Measurements from ENCODE around the gene YY1.

DNA sequence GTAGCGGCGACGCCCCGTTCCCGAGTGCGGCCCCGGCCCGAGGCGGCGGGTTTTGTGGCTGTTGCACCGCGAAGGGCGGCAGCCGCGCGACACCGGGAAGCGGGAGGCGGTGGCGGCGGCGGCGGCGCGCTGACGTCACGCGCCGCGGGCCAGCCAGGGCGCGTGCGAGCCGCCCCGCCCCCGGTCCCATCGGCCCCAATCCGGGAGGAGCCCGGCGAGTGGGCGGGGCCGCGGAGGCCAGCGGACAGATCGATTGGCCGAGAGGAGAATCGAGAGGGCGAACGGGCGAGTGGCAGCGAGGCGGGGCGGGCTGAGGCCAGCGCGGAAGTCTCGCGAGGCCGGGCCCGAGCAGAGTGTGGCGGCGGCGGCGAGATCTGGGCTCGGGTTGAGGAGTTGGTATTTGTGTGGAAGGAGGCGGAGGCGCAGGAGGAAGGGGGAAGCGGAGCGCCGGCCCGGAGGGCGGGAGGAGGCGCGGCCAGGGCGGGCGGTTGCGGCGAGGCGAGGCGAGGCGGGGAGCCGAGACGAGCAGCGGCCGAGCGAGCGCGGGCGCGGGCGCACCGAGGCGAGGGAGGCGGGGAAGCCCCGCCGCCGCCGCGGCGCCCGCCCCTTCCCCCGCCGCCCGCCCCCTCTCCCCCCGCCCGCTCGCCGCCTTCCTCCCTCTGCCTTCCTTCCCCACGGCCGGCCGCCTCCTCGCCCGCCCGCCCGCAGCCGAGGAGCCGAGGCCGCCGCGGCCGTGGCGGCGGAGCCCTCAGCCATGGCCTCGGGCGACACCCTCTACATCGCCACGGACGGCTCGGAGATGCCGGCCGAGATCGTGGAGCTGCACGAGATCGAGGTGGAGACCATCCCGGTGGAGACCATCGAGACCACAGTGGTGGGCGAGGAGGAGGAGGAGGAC lies at the start of gene YY1:
Gene YY1, plus strand, starts transcription at position 654 of the 898 bp plus-strand sequence.
- RRBS: under 1% methylated on average over 23 of the region's 136 CpGs

DNA sequence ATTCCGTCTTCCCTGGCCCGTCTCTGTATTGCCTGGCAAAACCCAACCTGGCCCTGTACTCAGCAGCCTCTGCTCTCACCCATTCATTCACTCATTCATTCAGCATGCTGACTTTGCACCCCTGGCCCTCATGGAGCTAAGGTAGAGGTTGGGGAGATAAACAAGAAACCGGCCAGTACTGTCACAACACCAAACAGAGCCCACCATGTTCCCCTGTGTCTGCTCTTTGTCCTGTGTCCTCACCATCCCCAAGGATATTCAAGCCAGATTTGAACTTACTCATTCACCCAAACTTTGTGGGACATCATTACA lies 20.2 kb downstream of the SLC25A29 start:
- RRBS: no CpG with 5 or more reads among the region's 3 CpGs

DNA sequence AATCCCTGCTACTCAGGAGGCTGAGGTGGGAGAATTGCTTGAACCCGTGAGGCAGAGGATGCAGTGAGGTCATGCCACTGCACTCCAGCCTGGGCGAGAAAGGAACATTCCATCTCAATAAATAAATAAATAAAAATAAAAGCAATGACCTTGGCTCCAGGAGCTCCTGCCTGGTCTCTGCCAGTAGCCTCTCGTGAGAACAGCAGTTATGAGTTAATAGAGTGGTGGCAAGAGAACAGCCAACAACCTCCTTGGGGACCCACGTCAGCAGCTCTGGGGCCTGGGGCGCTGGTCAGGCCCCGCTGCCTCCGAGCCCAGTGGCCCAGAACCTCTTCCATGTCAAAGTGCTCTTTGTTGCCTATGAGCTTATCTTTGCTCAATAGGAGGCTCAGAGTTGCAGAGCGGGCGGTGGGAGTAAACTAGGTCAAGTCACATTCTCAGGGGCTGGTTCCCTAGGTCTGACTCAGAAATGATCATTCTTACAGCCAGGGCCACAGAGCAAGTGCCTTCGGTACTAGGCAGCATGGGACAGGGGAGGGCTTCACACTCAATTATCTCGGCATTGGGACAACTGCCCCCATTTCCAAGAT lies 12.2 kb downstream of the SLC25A29 start:
- RRBS: no CpG with 5 or more reads among the region's 11 CpGs

DNA sequence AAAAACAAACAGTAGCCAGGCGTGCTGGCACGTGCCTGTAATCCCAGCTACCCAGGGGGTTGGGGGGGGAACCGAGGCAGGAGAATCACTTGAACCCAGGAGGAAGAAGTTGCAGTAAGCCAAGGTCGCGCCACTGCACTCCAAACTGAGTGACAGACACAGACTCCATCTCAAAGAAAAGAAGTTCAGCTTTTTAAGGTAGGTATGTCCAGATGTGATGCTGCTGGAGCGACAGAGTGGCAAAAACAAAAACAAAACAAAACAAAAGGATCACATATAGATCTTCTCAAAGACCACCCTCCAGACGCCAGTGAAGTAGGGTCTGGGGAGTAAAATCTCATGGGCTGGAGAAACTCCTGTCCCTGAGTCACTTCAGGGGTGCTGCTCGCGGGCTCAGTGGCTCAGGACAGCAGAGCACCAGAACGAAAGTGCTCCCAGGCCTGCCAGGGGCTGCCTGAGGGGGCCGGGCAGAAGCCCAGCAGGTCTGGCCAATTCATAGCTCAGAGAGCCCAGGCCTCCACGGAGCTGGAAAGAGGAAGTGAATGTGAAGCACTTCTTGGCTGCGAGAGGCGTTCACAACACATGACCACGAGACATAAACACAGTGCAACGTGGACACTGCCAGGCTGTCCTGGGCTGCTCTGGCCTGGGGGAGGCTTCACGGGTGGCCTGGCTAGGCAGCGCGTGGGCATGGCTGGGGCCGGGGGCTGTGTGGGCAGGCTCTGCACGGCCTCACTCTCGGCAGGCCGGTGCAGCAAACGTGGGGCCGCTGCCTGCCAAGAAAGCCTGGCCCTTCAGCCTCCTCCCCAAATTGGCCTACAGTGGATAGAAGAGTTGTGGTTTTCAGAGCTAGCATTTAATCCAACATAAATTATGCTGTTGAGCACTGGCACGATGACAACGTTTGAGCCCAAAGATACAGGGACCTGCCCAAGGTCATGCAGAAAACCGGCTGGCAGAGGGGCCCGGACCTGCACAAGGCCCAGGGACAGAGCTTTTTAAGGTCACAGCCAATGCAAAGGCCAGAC lies 9.0 kb downstream of the SLC25A29 start:
- RRBS: 23% methylated on average over 4 of the region's 29 CpGs

GRCh38 chr14:100341078-100341893 lies 18.1 kb downstream of the SLC25A47 start:
- RRBS: no CpG with 5 or more reads among the region's 11 CpGs

DNA sequence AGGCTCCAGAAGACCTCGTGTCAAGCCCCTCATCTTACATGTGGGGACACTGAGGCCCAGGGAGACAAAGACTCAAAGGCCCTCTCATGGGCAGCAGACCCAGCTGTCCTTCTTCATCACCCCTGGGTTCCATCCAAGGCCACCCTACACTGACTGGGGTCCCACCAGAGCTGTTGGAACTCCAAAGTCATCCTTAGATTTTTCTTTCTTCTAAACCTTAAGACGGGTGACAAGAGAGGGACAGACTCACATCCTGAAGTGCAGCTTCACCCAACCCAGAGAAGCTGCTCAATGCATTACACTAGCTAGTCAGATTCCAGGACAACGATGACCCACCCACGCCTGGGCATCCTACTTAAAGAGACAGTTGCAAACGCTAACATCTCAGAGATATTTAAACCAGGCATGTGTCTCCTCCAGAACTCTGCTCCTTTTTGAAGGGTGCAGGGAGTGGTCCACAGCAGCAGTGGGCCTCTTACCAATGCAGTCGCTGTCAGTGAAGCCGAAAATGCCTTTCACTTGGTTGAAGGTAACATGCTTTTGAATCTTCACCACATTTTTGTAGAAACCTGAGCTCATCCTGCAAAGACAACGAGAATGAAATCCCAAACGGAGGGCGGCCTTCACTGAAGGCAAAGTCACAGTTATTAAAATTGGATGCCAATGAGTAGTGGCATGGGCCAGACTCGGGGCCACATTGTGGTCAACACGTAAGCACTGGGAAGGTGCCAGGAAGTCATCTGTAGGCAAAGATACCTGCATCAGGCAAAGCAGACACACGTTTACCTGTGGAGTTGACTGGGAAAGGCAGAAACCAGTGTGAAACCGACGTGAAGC lies 23.3 kb downstream of the SLC25A47 start:
- RRBS: no CpG with 5 or more reads among the region's 15 CpGs

GRCh38 chr14:100376830-100377428 lies 644 bp downstream of the WDR25 start:
- RRBS: no CpG with 5 or more reads among the region's 13 CpGs

- RRBS: no CpG with 5 or more reads among the region's 11 CpGs
These were observed 100.1 kb downstream of the WDR25 start for GRCh38 chr14:100476389-100476805.

DNA sequence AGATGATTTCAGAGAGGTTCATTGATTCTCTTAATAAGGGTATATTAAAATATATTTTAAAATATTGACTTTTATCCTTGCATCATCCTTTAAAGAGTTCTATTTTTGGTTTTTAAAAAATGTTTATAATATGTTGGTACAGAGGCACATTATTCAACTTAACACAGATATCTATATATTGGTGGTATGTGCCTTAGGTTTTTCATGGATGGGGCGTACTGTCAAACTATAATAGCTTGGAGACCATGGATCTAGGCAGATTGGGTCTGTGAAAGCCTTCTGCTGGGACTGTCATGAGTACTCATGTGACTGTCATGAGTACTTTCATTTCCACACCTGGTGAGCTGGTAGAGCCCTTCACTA lies 104.9 kb downstream of the BEGAIN start:
- RRBS: no CpG with 5 or more reads among the region's 1 CpG

DNA sequence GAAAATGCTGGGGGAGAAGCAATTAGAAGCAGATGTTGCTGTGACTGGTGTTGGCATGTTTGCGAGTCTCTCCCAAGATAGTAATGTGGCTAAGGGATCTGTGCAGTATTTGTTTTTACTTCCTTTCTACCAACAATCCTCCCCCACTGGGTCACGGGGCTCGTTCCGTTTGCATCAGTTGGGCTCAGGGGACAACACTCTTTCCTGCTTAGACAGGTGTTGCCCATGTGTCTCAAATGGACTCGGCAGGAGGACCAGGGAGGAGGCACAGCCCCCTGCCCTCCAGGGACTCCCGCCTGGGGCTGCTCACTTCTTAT lies 100.9 kb downstream of the BEGAIN start:
- RRBS: no CpG with 5 or more reads among the region's 6 CpGs

DNA sequence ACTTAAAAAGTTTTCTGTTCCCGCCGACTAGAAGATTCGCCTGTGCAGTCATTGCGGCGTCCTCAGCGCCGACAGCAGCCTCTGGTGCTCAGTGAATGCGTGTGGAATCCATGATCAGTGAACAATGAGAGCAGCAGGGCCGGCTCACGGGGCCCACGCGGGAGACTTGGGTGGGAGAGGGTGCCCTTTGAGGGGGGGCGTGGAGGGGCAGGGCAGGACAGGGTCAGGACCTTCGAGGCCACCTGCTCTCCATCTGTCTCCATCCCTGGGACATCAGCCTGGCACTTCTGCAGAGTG lies 24.4 kb downstream of the BEGAIN start:
- RRBS: no CpG with 5 or more reads among the region's 14 CpGs

- RRBS: 0% methylated on average over 1 of the region's 27 CpGs
These were observed 20.1 kb downstream of the BEGAIN start for GRCh38 chr14:100567017-100567522.

- RRBS: 1% methylated on average over 30 of the region's 81 CpGs
These were observed 670 bp downstream of the BEGAIN start for GRCh38 chr14:100586305-100587189.

DNA sequence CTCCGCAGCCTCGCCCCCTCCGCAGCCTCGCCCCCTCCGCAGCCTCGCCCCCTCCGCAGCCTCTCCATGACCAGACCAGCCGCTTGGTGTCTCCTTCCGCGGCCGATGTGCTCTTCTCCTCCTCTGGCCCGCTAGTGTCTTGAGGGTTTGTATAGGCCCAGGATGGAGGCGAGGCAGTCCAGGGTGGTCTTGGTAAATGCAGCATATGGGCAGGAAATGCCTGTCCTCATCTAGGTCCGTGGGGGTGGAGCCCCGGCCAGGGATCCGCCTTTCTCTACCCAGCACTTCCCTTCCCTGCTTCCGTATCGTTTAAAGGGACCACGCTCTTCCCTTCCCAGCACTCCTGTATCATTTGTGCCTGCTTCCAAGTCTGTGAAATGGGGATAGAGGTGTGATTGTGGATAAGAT lies 326.6 kb upstream of the RTL1 start:
- RRBS: no CpG with 5 or more reads among the region's 19 CpGs

DNA sequence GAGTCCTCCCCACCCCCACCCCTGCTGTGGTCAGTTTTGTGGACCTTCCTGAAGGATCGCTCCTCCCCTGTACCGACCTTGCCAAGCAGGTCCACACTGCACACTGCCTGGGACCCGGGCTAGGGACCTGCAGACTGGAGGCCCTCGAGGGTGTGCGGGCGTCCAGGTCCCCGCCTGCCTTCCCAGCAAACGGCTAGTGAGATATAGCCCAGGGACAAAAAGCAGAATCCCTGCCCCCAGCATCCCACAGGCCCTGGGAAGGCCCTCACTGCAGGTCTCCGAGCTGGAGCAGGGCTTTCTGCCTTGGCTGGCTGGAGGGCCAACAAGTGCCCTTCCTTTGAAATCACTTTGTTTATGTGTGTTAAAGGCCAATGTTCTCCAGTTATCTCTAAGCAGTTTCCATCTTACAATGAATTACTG lies 397.4 kb upstream of the PPP2R5C start:
- RRBS: no CpG with 5 or more reads among the region's 9 CpGs

GRCh38 chr14:101408305-101408636 lies 353.2 kb upstream of the PPP2R5C start:
- RRBS: no CpG with 5 or more reads among the region's 11 CpGs

- RRBS: no CpG with 5 or more reads among the region's 23 CpGs
These were observed 265.1 kb upstream of the PPP2R5C start for GRCh38 chr14:101496338-101496929.

- RRBS: no CpG with 5 or more reads among the region's 9 CpGs
These were observed 234.5 kb upstream of the PPP2R5C start for GRCh38 chr14:101526956-101527508.

- RRBS: 89% methylated on average over 5 of the region's 13 CpGs
These were observed 80.6 kb downstream of the PPP2R5C start for GRCh38 chr14:101842168-101842508.